HL-60 (cell line): ENCODE measurements around the genes PRPF39, FANCM and NEMF.

DNA sequence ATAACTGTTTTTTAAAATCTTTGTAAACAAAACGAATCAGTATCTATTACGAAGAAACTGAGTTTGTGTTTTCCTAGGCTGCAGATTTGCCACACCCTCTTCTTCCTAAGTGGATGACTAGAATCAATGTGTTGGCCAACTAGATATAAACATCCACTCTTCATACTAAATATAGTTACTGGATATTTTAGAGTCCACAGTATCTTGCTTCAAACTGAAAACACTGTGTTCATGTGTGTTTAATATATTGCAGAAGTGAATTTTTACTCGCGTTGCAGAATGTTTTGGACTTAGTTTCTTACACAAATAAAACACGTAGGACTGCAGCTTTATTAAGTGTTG, 1.5 kb downstream of the C14orf28 start:
- RRBS, result no CpG with 5 or more reads among the region's 5 CpGs

- RRBS, result 11% methylated on average over 2 of the region's 56 CpGs
Measured at GRCh38 chr14:45083784-45084931, at the start of gene PRPF39. PRPF39 (plus strand) TSS chr14:45084116.

DNA sequence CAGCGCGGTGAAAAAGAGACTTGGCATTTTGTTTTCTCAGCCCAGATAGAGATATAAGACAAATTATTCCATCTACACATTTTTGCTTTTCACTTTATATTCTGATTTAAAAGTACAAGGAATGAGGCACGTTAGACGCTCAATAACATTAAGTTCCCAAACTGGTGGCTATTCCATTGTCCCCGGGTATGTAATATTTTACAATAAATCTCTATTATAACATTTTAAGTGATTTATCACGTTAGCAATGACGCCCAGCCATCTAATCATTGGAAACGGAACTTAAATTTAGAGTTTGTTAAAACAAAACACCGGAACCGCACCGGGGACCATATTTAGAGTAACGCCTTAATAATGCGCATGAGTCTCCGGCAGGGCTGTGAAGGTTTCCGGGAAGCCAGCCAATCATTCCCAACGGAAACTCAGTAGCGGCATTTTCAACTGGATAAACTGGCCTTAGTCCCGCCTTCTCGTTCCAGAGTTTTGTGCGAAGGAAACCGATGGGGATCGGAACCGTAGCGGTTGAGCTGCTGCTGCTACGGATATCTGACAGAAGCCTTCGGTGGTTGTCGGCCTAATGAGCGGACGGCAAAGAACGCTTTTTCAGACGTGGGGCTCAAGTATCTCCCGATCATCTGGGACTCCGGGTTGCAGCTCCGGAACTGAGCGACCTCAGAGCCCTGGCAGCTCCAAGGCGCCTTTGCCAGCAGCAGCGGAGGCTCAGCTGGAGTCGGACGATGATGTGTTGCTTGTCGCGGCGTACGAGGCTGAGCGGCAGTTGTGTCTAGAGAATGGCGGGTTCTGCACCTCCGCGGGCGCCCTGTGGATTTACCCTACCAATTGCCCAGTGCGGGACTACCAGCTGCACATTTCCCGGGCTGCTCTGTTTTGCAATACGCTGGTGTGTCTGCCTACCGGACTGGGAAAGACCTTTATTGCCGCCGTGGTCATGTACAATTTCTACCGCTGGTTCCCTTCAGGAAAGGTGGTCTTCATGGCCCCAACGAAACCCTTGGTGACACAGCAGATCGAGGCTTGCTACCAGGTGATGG, at the start of gene FANCM:
FANCM (plus strand) TSS at position 476 of the 1,052 bp plus-strand sequence.
- RRBS, result 6% methylated on average over 7 of the region's 57 CpGs

GRCh38 chr14:45317532-45317953, 64.5 kb upstream of the MIS18BP1 start:
- RRBS, result no CpG with 5 or more reads among the region's 1 CpG

DNA sequence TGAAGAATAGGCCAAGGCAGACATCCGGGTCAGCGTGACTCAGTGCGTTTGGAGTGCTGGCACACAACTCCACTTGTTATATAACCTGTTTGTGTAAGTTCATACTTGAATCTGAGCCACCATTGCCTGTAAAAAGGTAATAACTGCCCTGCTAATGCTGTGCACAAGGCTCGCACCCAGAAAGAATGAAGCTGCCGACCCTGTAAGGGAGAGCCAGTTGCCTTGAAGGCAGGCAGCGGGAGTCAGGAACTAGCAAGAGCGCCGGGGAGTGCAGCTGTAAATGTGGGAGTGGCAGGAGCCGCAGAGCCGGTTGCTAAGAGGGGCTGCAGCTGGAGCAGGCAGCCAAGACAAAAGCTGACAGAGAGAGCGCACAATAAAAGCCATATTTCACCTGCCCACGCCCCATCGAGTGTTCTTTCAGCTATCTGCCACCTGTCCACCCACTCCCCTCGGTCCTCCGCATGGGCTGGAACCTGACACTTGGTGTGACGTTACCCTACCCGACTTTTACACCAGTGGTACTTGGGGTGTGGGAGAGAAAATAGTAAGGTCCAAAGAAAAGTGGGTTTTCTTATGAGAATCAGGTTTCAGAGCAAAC, 638.7 kb upstream of the MIS18BP1 start:
- RRBS, result no CpG with 5 or more reads among the region's 17 CpGs

DNA sequence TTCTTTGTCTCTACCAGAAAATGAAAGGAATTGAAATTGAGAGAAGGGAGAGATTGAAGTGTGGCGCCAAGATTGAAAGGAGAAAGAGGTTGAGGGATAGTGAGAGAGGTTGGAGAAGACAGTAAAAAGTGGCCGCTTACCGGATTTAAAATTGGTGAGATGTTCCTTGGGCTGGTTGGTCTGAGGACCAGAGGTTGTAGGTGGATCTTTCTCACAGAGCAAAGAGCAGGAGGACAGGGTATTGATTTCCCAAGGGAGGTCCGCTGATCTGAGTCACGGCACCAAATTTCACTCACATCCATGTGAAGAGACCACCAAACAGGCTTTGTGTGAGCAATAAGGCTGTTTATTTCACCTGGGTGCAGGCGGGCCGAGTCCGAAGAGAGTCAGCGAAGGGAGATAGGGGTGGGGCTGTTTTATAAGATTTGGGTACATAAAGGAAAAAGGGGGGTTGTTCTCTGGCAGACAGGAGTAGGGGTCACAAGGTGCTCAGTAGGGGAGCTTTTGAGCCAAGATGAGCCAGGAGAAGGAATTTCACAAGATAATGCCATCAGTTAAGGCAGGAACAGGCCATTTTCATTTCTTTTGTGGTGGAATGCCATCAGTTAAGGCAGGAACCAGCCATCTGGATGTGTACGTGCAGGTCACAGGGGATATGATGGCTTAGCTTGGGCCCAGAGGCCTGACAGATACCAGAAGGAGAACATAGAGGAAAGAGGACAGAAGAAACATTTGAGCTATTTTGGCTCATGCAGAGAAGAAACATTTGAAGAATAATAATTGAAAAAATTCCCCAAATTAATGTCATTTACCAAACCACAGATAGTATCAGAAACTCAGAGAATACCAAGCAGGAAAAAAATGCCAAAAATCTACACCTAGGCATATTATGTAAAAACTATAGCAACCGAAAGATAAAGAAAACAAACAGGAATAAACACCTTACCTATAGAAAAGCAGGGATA, 585.1 kb upstream of the MDGA2 start:
- RRBS, result no CpG with 5 or more reads among the region's 11 CpGs

GRCh38 chr14:48771752-48772294, 814.4 kb downstream of the RPS29 start:
- RRBS, result no CpG with 5 or more reads among the region's 1 CpG

GRCh38 chr14:49580165-49580651, 6.0 kb downstream of the RPS29 start:
- RRBS, result no CpG with 5 or more reads among the region's 2 CpGs

DNA sequence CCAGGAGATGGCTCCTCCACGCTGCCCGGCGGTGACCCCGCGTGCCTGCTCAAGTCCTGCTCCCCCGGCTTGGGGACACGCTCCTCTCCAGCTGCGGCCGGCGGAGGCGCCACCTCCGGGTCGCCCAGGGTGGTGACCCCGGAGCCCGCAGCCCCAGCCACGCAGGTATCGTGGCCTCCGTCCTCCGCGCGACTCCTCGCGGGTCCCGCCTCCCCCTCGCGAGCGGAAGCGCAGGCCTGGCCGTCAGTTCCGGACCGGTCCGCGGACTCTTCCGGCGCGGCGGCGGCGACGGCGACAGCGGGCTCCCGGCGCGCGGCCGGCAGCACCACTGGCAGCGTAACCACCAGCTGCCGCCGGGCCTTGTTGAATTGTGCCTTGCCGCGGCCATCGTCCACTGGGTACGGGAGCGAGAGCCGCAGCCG, 1.3 kb downstream of the DNAAF2 start:
- RRBS, result 2% methylated on average over 25 of the region's 57 CpGs

DNA sequence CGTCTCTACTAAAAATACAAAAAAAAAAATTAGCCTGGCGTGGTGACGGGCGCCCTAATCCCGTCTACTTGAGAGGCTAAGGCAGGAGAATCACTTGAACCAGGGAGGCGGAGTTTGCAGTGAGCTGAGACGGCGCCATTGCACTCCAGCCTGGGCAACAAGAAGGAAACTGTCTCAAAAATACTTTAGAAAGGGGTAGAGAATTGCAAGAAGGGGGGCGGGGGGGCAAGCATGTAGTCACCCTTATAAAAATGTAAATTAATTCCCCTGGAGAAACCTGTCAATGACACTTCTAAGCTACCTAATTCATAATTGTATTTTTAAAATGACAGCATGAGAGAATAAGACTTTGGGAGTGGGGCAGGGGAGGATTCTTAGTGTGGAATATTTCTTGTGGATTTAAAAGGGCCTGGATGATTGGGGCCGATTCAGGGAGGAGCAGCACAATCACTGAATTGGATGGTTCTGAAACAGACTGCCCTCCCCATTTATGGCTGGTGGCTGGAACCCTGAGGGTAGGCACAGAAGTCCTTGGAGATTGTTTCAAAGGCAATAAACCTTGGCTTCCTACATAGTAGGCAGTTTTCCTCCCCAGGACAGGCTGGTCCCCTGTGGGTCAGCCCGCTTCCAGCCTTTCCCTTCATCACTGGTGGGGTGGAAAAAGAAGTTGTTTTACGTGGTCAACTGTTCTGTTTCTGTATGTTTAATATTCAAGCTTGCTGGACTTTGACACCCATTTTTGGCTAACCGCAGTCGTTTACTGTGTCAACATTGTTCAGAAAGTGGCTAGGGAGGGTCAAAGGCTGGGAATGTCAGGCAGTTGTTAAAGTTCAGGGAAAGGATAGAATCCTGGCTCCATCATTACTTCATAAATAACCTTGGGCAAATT, 2.1 kb downstream of the KLHDC2 start:
- RRBS, result no CpG with 5 or more reads among the region's 14 CpGs

DNA sequence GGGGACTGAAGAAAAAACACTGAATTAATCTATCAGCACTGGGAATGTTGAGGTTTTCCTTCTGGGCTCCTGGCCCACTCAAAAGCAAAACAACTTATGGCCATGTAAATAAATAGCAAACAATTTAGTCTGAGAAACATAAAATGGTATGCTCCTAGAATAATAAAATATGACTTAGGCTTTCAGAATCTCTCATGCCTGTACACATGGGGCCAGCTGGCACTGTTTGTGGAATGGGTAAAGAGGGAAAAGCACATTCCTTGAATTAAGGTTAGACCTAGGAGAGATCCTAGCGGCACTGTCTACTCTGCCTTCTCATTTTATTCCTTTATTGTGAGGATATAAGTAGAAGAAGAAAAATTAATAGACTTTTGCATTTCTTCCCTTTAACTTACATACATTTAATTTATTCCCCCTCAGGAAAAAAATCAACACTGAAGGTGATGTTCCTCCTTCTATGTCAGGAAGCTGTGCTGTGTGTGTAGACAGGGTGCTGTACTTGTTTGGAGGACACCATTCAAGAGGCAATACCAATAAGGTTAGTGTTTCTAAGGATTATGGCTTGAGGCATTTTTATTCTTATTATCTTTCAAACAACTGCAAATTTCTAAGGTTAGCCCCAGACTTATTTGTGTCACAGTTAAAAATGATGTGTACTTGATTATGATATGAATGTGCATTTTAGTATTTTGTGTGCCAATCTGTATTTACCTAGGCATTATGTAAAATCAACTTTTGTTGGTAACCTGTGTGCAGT, 6.4 kb downstream of the KLHDC2 start:
- RRBS, result no CpG with 5 or more reads among the region's 1 CpG

GRCh38 chr14:49833283-49833729, 19.3 kb downstream of the NEMF start:
- RRBS, result no CpG with 5 or more reads among the region's 3 CpGs

DNA sequence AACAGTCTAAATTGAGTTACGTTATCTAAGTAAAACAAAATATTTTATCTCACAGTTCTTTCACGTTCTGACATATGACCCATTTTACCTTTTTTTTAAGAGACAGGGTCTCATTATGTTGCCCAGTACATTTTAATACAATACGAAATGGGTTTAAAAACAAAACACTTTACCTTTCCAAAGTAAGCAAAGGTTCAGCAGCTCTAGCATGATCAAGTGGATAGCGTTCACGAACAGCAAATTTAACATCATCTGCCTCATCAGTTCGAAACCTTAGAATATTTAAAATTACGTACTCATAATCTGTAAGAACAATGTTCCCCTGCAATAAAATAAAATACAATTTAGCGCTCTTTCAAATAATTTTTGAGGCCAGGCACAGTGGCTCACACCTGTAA, 12.0 kb downstream of the NEMF start:
- RRBS, result no CpG with 5 or more reads among the region's 8 CpGs

DNA sequence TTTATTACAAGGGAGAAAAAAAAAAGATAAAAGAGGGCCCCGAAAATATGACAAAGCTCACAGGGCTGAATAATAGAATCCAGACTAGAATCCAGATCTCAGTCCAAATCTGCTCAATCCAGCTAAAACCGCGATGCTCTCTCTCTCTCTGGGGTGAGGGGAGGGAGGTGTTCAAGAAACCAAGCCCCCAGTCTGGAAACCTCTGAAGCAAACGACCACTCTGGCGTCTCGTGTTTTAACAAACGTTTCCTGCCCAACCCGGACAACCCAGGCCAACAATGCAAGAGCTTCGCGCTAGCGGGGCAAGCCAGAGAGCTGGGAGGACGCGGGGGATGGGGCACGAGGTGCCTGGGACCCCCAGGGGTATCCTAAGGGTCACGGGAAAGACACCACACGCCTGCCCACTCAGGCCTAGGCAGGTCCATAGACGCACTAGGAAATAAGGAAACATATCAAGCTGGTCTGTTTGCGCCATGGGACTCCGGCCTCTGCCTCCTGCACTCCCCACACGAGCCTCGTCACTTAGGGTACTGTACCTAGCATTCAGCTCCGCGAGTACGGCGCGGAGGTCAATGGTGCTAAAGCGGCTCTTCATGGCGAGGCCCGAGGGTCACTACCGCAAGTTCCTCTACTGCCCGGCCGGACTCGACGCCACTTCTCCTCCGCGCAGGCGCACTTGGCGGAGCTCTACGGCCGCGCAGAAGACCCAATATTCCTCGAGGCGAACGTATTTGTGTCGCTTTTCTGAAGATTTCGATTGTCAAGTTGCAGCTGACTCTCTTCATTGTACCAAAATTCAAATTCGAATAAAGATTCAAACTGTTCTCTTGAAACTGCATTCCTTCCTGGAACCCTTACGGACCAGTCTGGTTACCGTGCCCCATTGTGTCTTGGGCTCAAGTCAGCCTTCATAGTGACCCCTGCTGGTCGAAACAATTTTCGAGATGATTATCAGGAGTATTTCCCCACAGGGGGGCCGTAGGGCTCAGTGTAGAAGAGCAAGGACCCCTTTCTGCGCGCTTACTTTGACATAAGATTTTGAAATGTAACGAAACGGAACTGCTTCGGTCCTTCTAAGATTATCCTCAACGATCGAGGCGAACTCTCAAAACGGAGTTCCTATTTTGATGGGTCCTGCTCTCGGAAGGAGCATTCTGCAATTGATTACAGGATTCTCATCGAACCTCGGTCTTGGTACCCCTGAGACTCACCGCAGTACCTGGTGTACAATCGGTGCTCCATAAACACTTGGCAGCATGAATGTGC, at the start of gene NEMF:
NEMF (minus strand) TSS at position 630 of the 1,266 bp plus-strand sequence.
- RRBS, result no CpG with 5 or more reads among the region's 66 CpGs

DNA sequence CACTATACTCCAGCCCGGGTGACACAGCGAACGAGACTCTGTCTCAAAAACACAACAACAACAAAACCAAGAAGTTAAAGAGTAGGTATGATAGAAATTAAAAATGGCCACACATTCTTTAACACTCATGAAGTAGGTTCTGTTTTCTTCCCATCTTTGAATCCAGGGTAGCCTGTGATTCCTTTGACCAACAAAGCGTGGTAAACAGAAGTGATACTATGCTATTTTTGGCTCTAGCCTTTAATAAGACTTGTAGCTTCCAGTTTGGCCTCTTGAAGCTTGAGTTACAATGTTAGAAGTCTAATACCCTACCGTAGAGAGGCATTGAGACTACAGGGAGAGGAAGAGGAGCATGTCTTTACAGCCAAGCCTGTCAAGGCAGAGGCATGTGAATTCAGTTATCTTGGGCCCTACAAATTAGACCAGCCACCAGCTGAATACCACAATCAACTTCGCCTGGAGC, 4.8 kb upstream of the NEMF start:
- RRBS, result no CpG with 5 or more reads among the region's 6 CpGs

GRCh38 chr14:49965074-49965652, 72.3 kb downstream of the ARF6 start:
- RRBS, result no CpG with 5 or more reads among the region's 8 CpGs

GRCh38 chr14:49970114-49970355, 77.2 kb downstream of the ARF6 start:
- RRBS, result no CpG with 5 or more reads among the region's 4 CpGs